H7 (cell line): ENCODE results near the genes RHOA, DAG1, APEH and TUSC2.

GRCh38 chr3:49411362-49412141, at the start of gene RHOA:
Gene RHOA (minus strand): TSS chr3:49411976.
- RAMPAGE, long total RNA = start-site peak on the minus strand at chr3:49411937-49411982, 1,536 reads

DNA sequence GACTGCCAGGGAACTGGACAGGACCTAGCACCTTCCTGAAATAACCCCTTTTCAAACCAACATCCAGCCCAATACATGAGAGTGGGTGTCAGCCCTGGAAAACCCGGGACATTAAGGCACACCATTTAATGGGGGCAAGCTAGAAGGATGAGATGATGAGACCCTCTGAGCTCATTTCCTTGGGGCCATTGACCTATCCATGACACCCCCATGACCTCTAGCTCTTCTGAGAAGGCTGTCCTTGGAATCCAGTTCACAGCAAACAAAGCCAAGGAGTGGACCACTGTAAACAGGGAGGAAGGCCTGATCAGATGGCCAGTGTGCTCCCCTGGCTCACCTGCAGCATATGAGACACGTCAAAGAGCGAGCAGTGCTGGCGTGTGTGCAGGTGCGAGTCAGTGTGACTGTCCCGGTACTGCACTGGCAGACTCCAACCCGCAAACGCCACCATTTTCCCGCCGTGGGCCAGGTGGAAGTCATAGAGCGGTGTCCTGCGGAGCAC, 455 bp downstream of the AMT start:
- RAMPAGE, long total RNA = no peak

- RAMPAGE, long total RNA = no peak
These were observed at the start of gene DAG1 for GRCh38 chr3:49470105-49471133. Gene DAG1 (plus strand): TSS chr3:49470267.

DNA sequence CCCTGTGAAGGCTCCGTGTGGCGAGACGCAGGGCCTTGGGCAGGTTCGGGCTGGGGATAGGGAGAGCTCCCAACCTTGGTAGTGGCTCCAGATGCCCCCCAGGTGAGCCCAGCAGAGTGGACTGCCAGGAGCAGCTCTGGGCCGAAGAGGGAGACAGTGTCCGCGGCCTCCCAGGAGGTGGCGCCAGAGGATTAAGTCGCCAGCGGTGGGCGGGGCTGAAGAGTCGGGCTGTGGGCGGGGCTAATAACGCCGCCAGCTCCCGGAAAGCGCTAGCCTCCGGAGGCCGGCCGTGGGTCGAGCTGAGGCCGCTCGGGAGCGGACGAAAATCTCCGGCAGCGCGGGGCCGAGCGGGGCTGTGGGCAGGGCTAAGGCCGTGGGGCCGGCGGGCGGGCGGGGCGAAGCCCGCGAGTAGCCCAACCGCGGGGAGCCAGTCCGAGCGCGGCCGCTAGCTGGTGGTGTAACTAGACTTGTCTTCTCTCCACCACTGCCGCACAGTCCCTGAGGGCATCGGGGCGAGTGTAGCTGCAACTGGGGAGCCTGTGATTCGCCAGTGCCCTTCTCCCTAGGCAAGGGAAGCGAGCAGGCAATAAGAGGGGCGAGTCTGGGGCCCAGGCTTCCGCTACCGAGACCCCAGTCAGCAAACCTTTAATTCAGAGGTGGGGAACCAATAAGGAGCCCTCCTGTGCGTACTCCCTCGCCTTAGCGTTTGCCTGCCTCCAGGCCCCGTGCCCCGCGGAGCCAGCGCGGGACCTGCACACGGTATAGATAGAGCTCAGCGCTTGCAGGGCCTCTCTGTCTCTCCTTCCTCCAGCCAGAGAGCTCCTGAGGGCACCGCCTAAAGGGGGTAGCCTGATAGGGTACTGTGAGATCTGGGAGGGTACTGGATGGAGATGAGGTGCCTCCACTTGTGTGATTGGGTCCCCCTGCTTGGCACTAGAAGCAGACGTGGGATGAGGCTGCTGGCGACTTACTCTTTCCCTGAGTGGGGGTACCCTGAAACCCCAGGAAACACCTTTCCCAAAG, 14.3 kb upstream of the BSN start:
- RAMPAGE, long total RNA = no peak

- RAMPAGE, long total RNA = no peak
These were observed 641 bp downstream of the BSN start for GRCh38 chr3:49554817-49555418.

GRCh38 chr3:49673558-49674508, at the start of gene APEH:
Gene APEH (plus strand): TSS chr3:49674351.
- RAMPAGE, long total RNA = start-site peak on the plus strand at chr3:49674369-49674402, 154 reads

- RAMPAGE, long total RNA = no peak
These were observed 1.1 kb downstream of the AMIGO3 start for GRCh38 chr3:49718141-49719026.

DNA sequence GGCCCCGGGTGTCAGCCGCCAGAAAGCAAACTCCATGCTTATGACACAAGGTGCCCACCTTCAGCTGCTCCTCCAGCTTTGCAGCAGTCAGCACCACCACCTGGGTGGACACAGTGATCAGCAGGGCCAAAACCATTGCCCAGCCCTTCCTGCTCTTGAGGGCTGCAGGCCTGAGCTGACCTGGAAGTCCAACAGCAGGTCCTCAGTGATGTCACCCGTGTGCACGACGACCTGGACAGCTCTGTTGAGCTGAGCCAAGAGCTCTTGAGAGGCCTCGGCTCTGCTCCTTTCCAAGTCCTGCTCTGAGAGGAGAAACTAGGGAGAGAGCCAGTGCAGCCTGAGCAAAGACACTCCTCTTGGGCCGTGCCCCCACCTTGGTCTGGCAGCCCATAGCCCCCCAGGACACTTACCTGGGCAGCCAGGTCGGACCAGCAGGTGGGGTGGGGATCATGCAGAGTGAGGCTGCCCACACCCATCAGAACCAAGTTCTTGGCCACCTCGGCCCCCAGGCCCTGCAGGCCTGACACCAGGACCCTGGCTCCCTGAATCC, 609 bp downstream of the UBA7 start:
- RAMPAGE, long total RNA = no peak

GRCh38 chr3:49905964-49906614, 2.4 kb upstream of the MST1R start:
- RAMPAGE, long total RNA = no peak

DNA sequence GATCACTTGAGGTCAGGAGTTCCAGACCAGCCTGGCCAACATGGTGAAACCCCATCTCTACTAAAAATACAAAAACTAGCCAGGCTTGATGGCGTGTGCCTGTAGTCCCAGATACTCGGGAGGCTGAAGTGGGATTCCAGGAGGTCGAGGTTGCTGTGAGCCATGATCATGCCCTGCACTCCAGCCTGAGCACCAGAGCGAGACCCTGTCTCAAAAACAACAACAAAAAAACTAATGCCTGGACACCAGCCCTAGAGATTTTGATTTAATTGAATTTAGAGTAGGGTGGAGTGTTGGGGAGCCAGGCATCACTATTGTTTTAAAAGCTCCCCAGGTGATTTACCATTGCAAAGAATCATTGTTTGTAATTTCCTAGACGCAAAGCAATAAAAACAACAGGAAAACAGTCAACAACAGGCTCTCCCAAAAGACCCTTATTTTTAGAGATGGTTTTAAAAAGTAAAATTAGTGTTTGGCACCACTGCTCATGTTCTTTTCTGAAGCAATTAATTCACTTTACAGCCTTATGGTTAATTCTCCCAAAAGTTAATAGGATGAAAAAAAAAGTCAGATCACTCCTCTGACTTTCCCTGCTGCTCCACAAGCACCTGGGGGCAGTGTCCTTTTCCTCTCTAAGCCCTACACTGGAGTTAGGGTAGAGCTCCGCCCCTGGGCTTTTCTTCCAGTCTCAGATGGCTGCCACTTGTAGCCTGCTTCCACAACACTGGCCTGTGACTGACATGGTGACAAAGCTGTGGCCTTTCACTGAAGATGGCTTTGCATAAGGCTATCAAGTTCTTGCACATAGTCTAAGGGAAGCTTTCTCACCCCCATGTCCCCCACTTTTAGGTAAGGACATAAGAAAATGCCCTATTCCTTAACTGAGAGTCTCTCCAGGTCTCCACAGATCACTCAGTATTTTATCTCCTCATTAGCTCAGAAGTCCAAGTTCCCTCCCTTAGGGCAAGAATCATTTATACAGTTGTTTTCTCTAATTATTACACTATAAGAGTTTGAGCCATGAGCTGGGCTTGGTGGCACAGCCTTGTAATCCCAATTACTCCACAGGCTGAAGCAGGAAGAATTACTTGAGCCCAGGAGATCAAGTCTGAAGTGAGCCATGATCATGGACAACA, 1.2 kb upstream of the MON1A start:
- RAMPAGE, long total RNA = no peak

DNA sequence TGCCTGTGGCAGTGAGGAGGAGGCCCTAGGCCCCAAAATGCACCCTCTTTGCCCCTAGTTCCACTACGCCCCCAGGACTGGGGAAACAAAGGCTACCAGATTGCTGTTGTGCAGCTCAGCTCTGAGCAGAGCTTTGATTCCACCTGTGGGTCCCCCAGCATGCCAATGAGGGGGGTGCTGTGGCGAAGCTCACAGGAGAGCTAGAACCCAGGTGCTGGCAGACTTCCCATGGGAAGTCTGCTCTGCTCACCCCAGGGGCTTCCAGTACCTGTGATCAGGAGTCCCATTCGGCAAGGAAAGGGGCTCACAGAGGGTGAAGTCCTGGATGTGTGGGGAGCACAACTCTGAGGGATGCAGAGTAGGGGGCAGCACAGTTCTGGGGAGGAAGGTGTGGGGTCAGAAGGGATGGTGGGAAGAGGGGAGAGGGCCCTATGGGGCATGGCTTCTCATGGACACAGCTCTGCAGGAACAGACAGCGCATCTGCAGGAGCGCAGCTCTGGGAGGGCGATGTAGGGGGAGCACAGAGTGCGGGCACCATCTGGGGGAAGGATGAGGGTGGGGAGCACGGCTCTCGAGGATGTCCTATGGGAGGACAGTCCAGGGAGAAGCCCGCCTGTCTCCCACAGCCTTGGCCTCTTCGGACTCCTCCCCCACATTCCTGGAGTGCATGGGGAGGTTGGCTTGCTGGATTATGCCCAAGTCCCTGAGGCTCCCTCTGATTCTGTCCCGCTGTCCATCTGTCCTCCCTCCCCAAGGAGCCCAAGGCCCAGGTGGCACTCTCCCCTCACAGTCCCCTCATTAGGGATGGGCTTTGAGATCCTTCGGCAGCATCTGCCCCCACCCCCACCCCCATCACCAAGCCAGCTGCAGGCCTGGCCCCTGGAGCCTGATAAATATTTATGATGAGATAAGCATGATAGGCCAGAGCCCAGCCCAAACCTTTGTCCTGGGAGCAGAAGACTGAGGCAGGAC, 29.0 kb upstream of the SEMA3F start:
- RAMPAGE, long total RNA = no peak

DNA sequence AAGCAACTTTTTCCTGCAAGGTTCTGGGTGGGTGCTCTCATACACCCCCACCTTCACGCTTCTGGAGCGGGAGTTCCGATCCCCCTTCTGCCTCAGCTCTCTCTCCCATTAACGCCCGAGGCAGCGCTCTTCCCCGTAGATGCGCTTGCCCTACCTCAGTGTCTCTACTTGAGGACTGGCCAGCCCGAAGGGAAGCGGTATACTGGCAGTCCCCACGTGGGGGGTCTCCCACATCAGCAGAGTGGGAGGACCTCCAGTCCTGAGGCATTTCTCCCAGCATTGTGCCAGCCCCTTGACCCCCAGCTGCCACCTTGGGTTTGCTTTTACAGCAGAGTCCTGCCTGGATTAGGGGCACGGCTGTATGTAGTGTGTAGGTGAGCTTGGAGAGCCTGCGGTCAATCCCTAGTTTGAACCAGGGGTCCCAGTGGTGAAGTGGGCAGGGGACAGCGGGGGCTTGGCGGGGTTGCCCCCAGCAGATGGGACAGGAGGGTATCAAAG, 742 bp downstream of the SEMA3F start:
- RAMPAGE, long total RNA = no peak

- RAMPAGE, long total RNA = no peak
These were observed 15.6 kb downstream of the SEMA3F start for GRCh38 chr3:50170549-50171243.

GRCh38 chr3:50188134-50189015, 3.0 kb upstream of the GNAT1 start:
- RAMPAGE, long total RNA = no peak

GRCh38 chr3:50203107-50203721, 1.9 kb upstream of the SLC38A3 start:
- RAMPAGE, long total RNA = no peak

DNA sequence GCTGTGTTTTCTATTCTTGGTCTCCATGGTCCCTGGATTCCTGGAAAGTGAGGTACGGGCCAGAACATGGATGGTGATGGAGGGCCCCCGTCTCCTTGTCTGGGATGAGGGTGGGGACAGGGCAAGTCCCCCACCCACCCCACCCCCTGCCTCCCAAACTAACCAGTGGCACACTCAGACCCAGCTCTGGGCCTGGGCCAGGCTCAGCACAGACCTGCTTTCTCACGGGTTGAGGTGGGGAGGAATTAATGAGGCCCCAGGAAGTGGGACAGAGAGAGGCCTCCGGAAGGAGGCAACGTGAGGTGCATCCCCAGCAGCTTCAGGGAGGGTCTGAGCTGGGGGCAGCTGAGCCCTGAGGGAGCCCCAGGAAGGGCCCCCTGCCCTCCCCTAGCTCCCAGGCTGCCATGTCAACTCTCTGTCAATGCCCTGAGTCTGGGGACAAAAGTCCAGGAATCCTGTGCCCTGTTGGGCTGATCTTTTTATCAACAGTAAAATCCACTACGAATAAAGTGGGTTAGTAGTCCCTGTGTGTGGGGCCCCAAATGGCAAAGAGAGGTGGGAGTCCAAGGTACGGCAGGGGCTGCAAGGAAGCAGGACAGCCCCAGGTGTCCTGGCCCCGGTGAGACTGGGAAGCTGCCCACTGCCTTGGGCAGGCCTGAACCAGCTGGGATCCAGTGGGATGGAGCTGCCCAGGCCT, 14.9 kb upstream of the GNAI2 start:
- RAMPAGE, long total RNA = no peak

DNA sequence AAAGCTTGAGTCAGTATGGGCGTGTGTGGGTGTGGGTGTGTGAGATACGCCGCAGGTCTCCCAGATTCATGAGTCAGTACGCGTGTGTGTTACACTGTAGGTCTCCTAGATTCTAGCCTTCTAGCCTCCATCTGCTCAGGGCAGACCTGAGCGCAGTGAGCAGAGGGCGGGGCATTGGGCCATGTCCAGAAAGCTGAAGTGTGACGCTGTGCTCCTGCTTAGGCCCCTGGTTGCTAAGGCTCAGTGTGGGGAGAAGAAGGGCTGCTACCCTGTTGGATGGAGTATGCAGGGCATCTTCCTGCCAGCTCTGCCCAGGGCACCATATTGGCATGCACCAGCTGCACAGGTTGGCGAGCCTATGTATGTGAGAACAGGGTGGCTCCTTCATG, 15.4 kb downstream of the GNAI2 start:
- RAMPAGE, long total RNA = no peak

- RAMPAGE, long total RNA = no peak
These were observed 10.1 kb upstream of the SEMA3B start for GRCh38 chr3:50258692-50259421.

DNA sequence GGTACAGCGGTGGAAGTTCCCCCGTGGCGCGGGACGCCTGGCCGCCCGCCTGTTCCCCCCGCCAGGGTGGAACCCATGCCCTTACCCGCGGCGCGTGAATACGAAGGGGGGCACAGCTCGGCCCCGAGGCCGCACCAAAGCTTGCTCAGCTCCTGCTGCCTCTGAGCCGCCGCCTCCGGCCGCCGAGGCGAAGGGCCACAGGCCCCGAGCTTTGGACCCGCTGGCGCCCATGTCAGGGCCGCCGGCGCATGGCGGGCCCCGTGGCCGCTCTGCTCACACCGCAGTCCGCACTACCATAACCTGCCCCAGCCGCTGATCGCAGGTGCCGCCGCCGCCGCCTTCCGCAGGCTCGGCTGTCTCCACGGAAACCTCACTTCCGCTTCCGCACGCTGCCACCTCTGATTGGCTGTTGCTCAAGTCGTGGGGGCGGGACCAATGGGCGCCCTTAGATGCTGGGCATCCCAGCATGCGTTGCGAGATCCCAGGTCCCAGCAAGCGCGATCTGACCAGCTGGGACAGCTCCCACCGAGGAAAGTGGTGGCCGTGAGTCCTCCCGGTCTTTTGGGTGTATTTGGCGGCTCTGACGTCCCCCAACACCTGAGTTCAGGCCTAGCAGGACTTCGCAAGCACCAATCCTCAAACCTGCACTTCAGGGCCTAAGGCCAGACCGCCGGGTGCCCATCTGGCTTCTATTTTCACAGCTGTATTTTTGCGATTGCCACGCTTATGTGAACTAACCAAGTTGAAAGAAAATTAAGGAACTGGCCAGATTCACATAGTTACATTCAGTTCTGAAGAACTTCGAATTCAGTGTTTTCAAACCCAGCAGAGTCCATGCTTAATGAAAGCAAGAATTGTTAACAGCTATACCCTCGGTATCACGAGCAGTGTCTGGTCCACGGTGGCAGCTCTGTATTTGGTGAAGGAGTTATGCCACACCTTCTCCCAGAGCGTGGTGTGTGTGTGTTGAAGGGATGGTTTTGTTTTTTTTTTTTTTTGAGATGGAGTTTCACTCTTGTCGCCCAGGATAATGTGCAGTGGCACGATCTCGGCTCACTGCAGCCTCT, at the start of gene TUSC2:
TUSC2 (minus strand) TSS at position 355 of the 1,067 bp plus-strand sequence.
- RAMPAGE, long total RNA = no peak

GRCh38 chr3:50339696-50340119, 928 bp downstream of the RASSF1 start:
- RAMPAGE, long total RNA = no peak